Skeletal muscle cell (primary cell): ENCODE results near the gene TIPRL.

- RRBS = no CpG with 5 or more reads among the region's 11 CpGs
These were observed 102.8 kb downstream of the CD247 start for GRCh38 chr1:167415335-167416202.

DNA sequence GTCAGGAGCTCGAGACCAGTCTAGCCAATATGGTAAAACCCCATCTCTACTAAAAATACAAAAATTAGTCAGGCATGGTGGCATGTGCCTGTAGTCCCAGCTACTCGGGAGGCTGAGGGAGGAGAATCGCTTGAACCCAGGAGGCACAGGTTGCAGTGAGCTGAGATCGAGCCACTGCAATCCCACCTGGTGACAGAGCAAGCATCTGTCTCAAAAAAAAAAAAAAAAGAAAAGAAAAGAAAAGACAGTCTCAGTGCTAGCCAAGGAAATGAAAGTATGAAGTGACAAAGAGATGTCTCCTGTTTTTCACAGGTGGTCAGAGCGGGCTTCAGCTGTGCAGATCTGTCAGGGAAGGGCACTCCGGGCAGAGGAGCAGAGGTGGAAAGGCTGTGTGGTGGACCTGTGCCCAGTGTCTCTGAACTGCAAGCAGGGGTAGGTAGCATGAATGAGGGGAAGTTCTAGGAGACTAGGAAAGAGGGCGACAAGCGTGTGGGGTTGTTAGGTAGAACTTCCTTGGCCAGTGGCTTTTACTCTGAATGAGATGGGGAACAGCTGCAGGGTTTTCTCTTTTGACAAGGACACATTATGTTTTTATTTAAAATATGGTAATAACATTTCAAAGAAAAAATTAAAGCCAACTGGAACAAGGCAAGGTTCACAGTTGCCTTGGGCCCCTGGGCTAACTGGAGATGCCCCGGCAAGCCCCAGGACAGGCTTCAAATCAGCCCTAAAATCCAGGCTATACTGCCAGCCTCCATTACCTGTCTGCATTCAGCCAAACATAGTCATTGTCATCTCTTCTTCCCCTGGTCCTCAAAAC, 67.4 kb downstream of the CD247 start:
- RRBS = no CpG with 5 or more reads among the region's 9 CpGs

DNA sequence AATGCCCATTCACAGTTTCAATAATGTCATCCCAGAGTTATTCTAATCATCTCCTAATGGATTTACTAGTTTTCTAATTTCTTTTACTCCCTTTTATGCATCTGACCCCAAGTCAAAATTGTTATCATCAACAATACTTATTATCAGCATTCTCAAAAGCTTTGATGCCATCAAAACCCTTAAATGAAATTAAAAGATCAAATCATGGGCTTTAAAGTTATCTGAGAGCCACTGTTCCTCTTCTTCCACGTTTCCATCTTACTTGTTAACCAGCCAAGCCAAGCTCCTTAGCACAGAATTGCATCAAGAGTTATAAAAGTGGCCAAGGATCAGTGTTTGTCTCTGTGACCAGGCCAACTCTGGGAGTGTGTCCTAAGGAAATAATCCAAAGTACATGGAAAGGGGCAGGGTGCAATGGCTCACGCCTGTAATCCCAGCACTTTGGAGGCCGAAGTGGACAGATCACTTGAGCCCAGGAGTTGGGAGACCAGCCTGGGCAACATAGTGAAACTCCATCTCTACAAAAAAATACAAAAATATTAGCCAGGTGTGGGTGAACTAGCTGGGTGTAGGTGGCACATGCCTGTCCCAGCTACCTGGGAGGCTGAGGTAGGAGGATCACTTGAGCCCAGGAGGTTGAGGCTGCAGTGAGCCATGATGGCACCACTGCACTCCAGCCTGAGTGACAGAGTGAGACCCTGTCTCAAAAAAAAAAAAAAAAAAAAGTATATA, 10.0 kb upstream of the MPZL1 start:
- RRBS = no CpG with 5 or more reads among the region's 3 CpGs

GRCh38 chr1:167714136-167714787, 7.5 kb upstream of the MPZL1 start:
- RRBS = 1% methylated on average over 6 of the region's 62 CpGs

DNA sequence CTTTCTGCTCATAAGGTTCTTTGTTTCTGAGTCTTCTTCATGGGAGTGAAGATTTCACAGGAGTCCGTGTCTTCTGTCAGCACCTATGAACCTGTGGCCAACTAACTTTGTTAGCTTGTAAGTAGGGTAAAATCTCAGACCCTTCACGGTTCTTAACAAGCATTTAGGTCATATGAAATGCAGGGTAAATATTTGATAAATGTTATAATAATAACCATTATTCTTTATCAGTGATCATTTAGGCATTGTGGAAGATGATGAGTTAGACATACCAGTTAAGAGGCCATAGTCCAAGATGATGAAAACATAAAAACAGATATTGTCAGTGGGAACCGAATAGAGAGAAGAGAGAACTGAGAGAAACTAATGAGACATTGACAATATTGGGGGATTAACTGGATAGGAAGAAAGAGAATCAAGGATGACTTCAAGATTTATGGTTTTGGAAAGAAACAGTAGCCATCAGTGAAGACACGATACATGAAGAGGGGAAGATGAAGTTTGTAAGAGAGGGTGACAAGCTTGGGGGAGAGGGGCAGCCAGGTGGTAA, 47.8 kb downstream of the MPZL1 start:
- RRBS = no CpG with 5 or more reads among the region's 4 CpGs

DNA sequence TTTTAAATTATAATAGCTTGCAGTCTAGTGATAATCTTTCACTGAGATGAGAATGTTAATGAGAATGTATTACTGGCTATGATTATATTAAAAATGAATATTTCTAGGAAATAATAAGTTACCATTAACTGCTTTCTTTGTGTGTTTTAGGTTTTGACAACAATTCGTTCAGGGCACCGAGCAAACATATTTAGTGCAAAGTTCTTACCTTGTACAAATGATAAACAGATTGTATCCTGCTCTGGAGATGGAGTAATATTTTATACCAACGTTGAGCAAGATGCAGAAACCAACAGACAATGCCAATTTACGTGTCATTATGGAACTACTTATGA, 37.8 kb upstream of the MPC2 start:
- RRBS = no CpG with 5 or more reads among the region's 4 CpGs

DNA sequence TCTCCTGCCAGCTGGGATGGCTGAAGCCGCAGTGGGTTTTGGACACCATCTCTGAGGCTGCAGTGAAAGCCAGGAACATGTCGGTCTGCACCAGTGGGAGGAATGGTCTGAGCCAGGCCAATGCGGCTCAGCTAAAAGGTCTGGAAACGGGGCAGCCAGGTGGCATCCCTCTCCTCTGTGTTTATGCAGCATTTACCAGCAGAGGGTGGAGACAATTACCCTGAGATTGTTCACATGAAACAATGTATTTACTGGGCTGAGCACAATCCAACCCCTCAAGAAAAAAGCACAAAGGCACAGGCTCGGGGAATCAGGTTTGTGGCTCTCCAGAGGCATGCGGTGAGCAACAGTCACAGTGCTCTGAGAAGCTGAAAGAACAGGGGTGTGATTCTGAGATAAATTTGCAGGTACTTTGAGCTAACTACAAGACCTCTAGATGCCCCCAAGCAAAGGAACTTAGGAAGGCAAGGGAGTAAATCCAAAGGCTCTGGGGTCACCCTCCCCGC, 44.4 kb downstream of the GPR161 start:
- RRBS = no CpG with 5 or more reads among the region's 7 CpGs

GRCh38 chr1:168178482-168179105, at the start of gene TIPRL:
Gene TIPRL, plus strand, starts transcription at chr1:168178962.
- RRBS = 6% methylated on average over 15 of the region's 36 CpGs

- RRBS = no CpG with 5 or more reads among the region's 1 CpG
These were observed 5.8 kb downstream of the TIPRL start for GRCh38 chr1:168184684-168184929.

- RRBS = no CpG with 5 or more reads among the region's 7 CpGs
These were observed 17.6 kb downstream of the SFT2D2 start for GRCh38 chr1:168243038-168244095.

DNA sequence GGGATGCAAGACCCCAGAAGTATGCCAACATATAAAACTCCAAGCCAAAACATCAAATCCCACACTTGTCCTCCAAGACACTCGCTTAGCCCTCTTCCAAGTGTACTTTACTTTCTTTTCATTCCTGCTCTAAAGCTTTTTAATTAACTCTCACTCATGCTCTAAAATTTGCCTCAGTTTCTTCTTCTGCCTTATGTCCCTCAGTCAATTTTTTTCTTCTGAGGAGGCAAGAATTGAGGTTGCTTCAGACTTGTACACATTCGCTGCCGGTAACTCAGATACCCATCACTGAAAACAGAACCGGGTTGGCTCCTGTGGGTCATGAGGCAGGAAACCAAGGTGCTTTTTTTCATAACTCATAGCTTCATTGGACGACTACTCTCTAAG, 82.1 kb downstream of the TBX19 start:
- RRBS = no CpG with 5 or more reads among the region's 5 CpGs

DNA sequence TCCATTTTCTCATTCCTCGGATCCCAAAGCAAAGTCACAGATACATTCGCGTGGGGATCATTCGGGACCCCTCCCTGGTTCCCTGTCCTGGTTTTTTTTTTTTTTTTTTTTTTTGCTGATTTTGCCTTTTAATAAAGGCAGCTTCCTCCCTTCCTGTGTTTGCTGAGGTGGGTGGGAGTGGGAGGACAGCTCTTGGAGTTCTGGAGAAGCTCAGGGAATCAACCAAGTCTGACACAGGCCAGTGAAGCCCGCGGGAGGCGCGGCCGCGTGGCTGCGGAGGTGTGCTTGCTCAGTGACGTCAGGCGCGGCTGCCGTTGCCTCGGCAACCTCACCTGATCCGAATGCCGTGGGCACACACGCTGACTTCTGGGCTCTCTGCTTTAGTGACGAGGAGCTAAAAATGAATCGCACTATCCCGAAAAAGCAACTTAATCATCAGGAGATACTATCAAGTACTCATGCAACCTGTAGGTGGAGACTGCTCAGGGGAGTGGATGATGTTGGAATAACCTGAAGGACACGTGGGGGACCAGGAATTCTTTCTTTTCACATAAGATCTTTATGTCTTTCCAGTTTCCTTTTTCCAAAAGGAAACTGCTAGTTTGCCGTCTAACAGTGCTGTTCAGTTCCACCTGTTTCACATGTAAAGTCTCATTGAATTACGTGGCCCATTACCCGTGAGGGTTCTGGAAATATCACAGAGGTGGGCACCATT, 106.5 kb downstream of the TBX19 start:
- RRBS = no CpG with 5 or more reads among the region's 26 CpGs

- RRBS = no CpG with 5 or more reads among the region's 4 CpGs
These were observed 59.2 kb upstream of the ATP1B1 start for GRCh38 chr1:169047278-169047770.

GRCh38 chr1:169105305-169106260, 907 bp upstream of the ATP1B1 start:
- RRBS = under 1% methylated on average over 31 of the region's 73 CpGs

- RRBS = no CpG with 5 or more reads among the region's 3 CpGs
These were observed 3.8 kb downstream of the ATP1B1 start for GRCh38 chr1:169110242-169110712.

GRCh38 chr1:169117241-169117974, 10.9 kb downstream of the ATP1B1 start:
- RRBS = no CpG with 5 or more reads among the region's 1 CpG

DNA sequence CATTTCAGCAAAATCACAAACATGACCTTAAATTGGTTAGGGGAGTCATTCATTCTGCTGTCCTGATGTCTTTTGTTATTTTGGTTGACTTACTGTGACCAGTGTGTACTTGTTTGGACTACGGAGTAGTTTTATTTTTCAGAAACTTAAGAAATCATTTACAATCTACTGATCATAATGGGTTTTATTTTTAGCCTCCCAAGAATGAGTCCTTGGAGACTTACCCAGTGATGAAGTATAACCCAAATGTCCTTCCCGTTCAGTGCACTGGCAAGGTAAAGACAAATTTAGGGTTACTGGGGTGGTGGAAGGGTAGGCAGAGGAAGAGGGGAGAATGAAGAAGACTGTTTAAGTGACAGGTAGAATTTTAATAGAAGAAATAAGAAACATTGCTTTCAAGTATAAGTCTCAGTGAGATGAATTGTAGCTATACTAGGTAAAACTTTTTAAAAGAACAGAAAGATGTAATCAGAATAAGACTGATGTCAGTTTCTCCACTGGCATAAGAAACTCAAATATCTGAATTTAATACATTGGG, 23.4 kb downstream of the ATP1B1 start:
- RRBS = no CpG with 5 or more reads among the region's 2 CpGs

GRCh38 chr1:169421293-169422062, 5.8 kb downstream of the CCDC181 start:
- RRBS = no CpG with 5 or more reads among the region's 8 CpGs

DNA sequence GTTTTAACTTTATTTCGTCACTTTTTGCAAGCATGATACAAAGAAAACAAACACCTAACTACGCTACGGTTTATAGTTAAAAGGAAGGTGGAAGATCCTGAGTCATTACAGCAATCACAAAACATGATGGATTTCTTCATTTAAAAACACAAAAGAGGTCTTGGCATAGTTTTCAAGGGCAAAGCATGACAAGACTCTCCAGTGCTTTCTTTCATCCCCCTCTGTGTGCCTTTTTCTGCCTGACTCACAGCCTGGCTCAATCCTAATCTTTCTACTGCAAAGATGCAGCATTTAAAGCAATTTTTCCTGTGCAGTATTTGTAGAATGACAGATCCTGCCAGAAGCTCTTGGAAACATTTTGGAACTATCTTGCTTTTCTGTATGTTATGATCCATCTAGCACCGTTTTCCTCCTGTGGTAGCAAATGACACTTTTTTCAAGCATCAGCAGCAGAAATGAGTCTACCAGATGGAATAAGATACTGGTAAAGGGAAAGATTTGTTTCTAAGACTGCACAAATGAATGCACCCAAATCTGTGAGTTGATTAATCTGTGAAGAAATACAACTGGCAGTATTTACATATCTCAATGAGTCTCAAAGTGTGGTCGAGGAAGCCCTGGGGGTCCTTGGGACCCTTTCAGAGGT, 974 bp upstream of the SLC19A2 start:
- RRBS = no CpG with 5 or more reads among the region's 5 CpGs